A375 (cell line): ENCODE results near the genes RNF149 and IL1RL2.

DNA sequence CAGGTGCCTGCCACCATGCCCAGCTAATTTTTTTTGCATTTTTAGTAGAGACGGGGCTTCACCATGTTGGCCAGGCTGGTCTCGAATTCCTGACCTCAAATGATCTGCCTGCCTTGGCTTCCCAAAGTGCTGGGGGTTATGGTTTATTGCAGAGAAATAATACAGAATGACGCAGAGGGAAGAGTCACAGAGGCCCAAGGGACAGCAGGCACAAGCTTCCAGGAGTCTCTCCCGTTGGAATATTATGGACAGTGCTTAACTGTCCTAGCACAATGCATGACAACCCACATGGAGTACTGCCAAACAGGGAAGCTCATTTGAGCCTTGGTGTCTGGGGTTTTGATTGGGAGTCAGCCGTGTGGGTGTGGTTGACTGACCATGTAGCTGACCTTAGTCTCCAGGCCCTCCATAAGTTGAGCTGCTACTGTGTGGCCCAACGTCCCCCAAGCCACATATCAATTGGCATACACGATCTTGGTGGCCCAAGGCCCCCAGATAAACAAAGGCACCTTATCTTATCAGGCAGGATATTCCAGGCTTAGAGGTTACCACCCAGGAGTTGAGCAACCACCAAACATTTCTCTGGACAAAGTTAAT is 45.4 kb upstream of the CNOT11 start:
- RAMPAGE, long total RNA = no peak

DNA sequence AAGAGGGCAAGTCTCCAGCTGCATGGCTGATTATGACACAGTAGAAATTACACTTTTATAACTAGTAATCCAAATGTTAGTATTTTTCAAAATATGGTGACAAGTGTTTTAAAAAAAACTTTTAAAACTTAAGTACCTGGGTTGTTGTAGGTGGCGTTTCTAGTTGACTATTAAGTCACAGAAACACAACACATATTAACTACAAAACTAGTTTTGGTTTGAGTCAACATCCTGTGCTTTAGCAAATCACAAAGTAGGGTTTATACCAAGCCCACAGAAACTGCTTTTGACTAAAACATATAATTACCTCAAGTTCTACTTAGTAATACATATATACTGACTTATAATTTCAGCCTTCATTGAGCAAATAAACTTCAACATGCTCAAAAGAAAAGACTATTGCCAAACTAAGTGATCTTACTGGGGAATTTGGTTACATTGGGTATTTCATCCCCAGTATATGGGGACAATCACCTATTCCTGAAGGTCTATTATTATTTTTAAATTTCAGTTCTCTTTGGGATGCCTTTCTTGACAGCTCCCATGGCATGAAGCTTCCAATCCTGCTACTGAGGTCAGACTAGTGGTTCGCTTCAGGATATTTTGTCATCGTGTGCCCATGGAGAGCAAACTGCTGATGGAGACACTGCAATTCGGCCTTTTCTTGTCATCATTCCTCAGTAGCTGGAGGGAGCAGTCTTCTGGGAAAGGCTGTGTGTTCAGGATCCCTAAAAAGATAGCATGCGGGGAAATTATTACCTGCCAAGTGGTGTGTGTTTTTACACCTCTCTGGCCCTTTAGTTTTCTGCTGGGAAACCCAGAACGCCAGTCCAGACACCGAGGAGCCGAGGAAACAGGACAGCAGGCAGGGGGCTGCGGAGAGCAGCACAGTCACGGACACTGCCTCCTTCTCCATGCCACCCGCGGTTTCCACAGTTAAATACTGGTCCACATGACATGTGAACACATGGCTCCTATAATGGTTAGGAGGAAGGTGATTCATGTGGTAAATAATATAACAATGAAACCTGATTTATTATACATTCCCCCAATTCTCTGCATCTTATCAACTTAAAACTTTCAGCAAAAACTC is 20.0 kb downstream of the CNOT11 start:
- RAMPAGE, long total RNA = no peak

DNA sequence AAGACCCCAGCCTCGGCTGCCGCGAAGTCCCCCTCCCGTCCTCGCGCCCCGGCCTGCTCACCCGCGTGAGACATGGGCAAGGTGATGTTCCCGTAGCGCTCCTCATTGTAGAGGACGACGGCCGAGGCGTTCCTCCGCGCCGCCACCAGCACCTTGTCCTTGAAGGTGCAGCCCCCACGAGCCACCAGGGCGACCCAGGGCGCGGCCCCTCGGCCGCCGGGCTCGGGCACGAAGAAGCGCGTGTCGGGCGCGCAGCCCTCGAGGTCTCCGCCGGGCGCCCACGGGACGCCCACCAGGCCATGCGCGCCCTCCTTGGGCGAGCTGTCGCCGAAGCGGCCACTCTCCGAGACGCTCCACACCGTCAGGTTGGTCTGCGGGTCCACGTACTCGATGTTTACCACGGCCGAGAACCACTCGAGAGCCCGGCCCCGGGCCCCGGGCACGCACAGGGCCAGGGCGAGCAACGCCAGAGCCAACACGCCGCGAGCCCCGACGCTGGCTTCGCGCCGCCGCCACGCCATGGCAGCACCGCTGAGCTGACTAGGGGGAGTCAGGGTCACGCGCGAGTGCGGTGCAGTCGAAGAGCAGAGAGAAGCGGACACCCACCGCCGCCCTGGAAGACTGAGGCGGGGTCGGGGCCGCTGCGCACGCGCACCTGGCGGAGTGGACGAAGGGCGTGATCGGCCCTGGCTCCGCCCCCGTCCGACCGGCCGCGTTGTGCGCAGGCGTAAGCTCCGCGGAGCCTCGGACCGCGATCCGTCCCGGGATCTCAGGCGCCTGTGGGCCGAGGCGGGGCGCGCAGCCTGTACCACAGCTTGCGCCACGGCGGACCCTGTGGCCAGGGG is at the start of gene RNF149:
Gene RNF149 (minus strand): TSS at position 634 of the 845 bp plus-strand sequence.
- RAMPAGE, long total RNA = no peak

DNA sequence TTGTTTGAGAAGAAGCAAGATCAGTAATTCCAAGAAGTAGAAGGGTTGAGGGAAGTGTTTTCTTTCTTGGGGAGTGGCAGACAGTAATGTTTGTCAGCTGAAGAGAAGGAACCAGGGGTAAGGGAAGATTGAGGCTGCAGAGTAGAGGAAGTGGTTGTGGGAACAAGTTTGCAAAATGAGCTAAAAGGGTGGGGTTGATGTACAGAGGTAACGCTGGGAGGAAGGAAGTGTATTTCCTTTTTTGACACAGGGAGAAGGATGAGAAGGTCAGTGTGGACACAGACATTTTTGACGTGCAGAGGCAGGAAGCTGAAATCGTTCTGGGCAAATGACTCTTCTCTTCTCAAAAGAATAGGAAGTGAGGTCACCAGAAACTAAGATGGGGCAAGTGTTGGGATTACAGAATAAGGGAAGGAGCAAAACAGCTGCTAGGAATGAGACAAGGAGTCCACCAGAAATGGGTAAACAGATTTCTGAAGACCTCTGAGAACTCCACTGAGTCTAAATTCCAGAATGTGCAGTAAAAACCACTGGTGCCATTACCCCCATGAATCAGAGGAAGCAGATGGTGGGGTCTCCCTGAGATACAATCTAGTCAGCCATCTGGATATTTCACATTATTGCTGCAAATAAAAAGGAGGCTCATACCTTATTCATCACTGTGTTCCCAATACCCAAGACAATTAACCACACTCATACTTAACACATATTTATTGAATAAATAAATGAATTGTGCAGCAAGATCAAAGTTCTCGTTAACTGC is 20.1 kb upstream of the RNF149 start:
- RAMPAGE, long total RNA = no peak

- RAMPAGE, long total RNA = no peak
Observed at GRCh38 chr2:101518788-101519307, 43.9 kb upstream of the RFX8 start.

DNA sequence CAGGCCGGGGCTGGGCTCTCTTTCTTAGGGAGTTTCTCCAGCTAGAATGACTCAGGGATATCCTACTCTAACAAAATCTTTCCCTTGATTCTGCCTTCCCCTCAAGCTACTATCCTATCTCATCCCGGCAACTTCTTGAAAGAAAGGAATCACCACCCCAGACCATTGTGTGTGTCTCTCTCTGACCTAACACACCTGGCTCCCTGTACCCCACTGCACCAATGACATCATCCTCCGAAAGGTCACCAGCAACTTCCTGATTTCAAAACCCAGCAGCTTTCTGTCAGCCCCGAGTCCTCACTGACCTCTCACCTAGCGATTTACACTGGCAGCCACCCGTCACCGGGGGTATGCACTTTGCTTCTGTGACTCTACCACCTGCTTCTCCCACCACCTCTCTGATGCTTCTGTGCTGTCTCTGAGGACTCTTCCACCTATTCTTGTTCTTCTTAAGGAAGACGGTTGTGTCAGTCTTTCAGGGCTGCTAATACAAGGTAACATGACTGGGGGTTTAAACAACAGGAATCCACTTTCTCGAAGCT is 72.0 kb upstream of the MAP4K4 start:
- RAMPAGE, long total RNA = no peak

GRCh38 chr2:101700226-101700865 is 2.8 kb downstream of the MAP4K4 start:
- RAMPAGE, long total RNA = no peak

DNA sequence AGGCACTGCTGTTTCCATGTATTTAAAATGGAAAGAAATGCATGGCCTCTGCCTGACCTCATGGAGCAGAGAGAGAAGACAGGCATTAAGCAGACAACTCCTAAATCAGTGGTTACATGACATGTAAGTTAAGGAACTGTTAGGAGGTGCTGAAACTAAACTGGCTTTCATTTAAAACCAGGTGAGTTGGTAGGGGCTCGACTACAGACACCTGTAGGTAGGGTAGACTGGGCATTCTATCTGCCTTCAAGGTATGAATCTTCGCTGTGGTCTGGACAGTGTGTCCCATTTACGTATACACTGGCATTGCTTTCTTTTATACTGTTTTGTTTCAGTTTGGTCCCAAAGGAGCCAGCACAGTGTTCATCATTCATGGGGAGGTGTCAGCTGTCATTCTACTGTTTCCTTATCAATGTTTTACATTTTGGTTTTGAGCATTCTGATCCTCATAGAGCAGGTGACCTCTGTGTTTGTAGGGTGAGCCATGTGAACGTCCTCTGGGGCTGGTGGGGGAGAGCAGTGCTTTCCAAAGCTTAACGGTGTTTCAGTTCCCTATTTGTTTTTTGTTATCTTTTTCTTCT is 54.1 kb downstream of the MAP4K4 start:
- RAMPAGE, long total RNA = no peak

- RAMPAGE, long total RNA = no peak
Observed at GRCh38 chr2:101802269-101802841, 104.8 kb downstream of the MAP4K4 start.

- RAMPAGE, long total RNA = no peak
Observed at GRCh38 chr2:101891133-101892248, 100.3 kb upstream of the IL1R2 start.

- RAMPAGE, long total RNA = no peak
Observed at GRCh38 chr2:102006392-102006633, 14.6 kb downstream of the IL1R2 start.

- RAMPAGE, long total RNA = no peak
Observed at GRCh38 chr2:102021706-102022563, 30.2 kb downstream of the IL1R2 start.

DNA sequence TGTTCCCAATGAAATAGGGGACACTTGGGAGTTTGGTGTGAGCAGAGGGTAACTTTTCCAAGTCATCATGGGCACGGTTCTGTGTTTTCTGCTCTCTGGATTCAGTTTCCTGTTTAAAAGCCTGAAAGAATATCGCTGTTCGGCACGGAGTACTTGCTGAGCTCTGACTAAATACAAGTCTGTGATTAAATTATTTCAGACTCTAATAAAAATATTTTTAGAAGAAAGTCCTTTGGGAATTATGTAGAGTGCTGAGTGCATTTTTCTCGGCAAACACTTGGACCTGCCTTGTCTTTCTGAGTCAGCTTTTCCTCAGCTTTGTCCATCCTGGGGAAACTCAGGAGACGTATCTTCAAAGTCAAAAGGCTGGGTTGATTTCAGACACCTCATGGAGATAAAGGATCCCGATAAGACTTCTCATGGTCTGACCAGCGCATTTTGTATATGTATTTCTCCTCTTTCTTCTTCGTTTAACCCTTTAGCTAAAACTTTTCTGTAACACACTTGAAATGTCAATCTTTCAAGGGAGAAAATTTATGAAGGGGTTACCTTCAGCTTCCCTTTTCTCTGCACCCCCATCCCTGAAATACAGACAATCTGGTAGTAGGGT is 46.0 kb downstream of the IL1R2 start:
- RAMPAGE, long total RNA = no peak

GRCh38 chr2:102041952-102042564 is 50.3 kb downstream of the IL1R2 start:
- RAMPAGE, long total RNA = no peak

- RAMPAGE, long total RNA = no peak
Observed at GRCh38 chr2:102055439-102055998, 63.8 kb downstream of the IL1R2 start.

DNA sequence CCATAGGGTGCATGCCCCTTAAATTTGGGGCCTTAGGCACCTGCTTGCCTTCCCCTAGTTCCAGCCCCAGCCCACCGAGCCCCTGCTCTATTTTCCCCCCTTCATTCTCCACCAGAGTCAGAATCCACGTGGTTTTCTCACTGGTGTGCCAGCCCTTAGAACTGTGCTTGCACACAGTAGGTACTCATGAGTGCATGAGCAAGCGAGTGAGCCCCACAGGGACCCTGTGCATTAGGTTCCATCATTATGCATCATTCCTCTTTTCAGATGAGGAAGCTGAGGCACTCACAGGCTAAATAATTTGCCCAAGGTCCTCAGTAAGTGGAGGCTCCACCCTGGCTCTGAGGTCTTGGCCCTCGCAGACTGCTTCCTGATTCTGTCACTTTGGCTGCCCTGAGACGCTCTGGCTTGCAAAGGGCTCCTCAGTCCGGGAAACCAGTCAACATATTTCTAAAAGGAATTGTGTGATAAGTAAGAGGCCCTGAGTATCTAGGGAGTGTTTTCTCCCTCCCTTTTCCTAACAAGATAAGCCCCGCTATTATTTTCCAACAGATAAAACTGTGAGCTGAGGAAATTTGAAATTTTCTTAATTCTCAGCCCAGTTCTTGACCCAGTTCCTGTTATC is 71.7 kb downstream of the IL1R2 start:
- RAMPAGE, long total RNA = no peak

GRCh38 chr2:102110476-102111142 is 31.9 kb upstream of the IL1R1 start:
- RAMPAGE, long total RNA = no peak

GRCh38 chr2:102144135-102144433 is 1.5 kb downstream of the IL1R1 start:
- RAMPAGE, long total RNA = no peak

GRCh38 chr2:102186620-102187289 is at the start of gene IL1RL2:
IL1RL2 (plus strand) TSS chr2:102187023.
- RAMPAGE, long total RNA = no peak

GRCh38 chr2:102368165-102369051 is 12.8 kb downstream of the IL18R1 start:
- RAMPAGE, long total RNA = no peak